ENCODE measurements around the genes FAM107B, HSPA14 and VIM.

DNA sequence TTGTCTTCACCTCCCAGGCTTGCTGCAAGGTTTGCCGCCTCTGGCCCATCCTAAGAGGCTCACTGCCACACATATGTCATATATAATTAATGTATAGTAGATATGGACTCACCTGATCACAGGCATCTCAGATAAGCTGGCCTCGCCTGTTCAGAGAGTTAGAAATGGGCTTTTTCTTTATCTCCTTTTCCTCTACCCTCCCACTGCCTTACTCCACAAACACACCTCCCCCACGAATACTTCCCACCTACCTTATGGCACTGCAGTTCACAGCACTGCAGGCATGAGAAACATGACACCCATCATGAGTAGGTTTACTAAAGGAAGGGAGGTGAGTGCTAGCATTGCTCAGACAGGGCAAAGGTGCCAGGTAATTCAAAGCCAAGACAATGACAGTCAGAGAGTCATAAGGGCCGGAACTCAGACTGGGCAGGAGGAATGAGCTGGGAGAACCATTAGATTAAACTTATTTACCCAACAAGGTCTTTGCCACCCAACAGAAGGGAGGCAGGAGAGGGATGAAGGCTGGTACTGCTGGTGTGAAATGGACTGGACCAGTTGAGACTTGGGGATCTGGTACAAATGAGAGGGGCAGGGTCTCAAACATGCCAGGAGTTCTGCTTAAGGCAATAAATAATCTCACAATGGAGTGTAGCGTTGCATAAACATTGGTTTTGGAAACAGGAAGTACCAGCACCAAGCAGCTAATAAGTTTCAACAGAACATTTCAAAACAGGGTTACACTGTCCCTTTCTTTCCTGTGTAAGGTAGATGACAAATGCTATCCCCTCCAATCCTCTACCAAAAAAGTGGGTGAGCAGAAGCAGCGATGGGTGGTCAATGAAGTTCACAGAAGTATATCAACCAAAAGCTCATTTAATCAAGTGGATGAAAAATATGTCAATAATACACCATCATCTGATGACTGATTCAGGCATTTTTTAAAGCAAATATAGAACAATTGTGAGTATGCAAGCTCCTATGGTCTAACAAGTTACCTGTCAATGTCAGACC lies 220.4 kb downstream of the FAM107B start:
- PRO-cap, 2 experiments = no peak in any of the 2 experiments

DNA sequence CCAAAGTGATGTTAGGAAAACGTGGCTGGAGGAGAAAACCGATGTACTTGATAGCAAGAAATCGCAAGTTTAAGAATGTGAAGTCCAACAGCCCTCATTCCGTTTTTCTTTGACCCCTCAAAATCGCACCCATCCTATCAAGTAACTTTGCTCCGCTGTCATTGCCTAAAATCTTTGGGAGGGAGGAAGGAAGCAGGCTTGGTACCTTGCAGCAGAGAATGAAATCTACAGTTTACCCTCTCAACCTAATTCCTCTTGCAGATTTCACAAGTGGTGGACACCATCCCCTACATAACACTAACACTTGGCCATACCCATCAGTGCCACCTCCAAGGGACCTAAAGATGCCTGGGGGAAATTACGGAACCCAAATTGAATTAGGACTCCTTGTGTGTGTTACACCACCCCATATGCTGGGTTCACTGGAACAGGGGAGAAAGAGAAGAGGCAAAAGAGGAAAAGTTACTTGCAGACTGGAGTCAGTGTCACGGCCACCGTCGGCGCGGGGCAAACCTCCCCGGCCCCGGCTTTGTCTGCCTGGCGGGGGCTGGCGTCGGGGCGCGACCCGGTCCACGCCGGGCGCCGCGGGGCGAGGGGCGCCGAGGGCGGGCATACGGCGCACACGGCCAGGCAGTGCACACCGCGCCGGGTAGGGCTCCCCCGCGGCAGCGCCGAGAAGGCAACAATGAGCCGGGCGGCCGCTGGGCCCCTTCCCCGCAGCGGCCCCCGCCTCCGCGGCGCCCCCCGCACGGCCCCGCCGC lies 171.3 kb downstream of the FAM107B start:
- PRO-cap, 2 experiments = no peak in any of the 2 experiments

- PRO-cap, 2 experiments = no peak in any of the 2 experiments
Measured at GRCh38 chr10:14742830-14743237, 31.9 kb downstream of the FAM107B start.

GRCh38 chr10:14774711-14775085 lies at the start of gene FAM107B:
FAM107B (minus strand) TSS chr10:14774897.
- PRO-cap, 2 experiments = no peak in any of the 2 experiments

DNA sequence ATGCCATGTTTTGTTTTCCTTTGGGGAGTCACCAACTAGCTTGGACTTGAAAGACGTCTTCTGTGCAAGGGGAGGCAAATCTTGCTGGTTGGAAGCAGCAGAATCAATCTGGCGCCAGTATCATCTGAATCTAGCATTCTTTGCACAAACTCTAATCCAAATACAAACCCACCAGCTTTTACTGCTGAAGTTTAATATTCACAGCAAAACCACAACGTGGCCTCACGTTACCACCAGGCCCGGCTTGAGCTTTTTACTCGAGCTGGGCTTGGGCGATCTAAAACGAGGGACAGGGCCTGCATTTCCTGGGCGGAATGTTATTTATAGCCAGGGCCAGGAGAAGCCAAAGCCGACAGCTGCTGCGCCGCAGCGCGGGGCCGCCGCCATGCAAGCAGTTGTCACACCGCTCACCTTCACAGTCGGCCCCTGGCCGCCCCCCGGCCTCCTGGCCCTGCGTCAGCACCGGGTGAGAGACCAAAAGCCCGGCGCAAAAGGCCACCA lies 366 bp downstream of the CDNF start:
- PRO-cap, 2 experiments = peak in 1 of 2 experiments; most common minus-strand start position 400 of the sequence (in 1)

DNA sequence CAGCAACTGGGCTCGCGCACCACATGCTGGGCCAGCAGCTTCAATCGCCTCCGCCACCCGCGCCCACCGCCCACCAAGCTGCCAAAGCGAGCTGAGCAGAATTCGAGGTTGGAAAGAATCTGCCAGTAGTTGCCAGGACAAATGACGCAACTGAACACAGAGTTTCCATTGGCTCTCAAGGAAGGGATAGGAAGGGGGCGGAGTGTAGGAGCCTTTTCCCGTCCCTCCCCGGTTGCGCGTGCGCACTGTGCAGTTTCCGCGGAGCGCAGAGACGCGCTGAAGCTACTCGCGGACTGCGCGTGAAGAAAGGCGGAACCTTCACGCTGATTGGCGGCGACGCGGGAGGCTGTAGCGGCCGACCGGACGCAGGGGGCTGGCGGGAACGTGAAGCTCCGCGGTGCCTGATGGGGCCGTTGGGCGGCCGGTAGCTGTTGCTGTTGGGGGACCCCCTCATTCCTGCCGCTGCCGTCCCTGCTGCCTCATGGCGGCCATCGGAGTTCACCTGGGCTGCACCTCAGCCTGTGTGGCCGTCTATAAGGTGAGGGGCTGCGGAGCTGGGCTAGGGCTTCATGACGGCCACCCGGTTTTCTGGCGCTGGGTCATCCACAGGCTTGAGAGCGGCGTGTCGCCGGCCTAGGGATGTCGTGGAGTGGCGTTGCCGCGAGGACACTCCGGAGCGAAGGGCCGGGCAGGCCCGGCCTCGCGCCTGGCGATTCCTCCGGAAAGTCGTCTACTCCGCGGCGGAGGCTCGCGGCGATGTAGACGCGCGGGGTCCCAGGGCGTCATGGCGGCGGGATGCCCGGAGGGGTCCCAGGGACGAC lies at the start of gene HSPA14:
Gene HSPA14 (plus strand): TSS at position 385 of the 821 bp plus-strand sequence.
- PRO-cap, 2 experiments = peak in 2 of 2 experiments; most common plus-strand start position 395 of the sequence (in 1); most common minus-strand start position 80 of the sequence (in 2)

GRCh38 chr10:14878950-14879930 lies 574 bp downstream of the SUV39H2 start:
- PRO-cap, 2 experiments = peak in 1 of 2 experiments; most common minus-strand start chr10:14879502 (in 1)

DNA sequence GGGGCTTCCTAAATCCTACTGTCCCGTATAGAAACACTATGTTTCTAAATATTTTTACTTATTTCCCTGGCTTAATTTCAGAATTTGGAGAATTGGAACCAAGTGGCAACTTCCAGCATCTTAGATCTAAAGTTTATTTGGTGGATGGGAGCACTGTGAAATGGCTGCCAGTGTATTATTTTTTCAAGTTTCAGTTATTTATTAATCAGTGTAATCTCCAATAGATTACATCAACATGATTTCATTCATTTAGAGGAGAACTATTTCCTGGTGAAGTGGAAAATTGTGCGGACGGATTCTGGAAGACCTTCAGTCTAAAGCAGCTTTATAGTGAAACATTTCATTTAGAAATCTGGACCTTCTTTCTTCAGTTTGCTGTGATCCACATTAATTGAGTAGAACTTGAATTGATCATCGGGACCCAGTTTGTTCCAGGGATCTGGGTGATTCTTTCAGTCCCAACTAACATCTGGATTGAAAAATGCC lies 2.2 kb upstream of the NMT2 start:
- PRO-cap, 2 experiments = peak in 1 of 2 experiments; most common plus-strand start position 264 of the sequence (in 1)

DNA sequence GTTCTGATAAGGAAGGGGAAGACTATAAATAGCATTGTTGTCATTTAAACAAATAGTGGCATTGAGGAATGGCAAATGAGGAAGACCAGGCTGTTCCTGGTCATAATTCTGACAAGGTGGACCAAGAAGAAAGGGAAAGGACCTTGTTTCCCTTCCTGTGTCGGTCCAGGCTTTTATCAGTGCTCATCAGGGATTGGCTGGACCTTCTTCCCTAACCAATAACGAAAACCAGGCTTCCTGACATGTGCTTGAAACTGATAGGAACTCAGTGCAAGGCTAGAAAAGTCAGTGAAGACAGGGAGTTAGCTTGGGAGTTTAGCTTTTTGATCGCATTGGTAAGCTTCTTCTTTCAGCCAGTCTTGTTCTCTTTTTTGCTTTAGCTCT lies 116.1 kb downstream of the ITGA8 start:
- PRO-cap, 2 experiments = no peak in any of the 2 experiments

GRCh38 chr10:15809396-15809726 lies 50.9 kb downstream of the MINDY3 start:
- PRO-cap, 2 experiments = no peak in any of the 2 experiments

DNA sequence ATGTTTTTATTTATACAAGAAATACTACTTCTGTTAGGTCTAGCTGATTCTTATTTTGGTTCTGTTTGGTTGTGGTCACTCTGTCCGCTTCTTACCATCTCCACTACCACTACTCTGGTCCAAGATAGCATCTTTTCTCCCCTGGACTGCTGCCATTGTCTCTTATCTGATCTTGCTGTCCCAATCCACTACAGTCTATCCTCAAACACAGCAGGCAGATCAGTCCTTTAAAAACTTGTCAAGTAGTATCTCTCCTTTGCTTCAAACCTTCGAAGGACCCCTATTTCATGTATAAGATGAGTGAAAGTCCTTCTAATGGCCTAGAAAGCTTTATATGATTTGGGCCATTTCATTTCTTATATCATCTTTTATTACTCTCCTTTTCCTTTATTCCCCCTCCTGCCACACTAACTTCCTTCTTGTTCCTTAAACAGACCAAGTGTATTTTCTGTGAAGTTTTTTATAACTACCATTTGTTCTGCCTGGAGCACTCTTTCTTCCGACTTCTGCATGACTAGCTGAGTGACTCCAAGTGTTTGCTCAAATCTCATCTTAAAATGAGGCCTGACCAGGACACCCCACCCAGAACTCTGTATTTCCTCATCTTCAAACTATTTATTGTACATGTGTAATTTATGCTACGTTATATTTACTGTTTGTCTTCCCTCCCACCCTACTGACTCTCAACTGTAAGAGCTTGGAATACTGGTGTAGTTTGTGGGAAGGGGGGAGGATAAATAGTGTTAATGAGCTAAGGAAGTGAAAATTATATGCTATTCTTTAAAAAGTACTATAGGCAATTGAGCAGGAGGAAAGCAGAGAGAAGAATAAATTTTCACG lies 3.3 kb downstream of the MINDY3 start:
- PRO-cap, 2 experiments = no peak in any of the 2 experiments

GRCh38 chr10:15896487-15896868 lies 36.2 kb upstream of the MINDY3 start:
- PRO-cap, 2 experiments = no peak in any of the 2 experiments

DNA sequence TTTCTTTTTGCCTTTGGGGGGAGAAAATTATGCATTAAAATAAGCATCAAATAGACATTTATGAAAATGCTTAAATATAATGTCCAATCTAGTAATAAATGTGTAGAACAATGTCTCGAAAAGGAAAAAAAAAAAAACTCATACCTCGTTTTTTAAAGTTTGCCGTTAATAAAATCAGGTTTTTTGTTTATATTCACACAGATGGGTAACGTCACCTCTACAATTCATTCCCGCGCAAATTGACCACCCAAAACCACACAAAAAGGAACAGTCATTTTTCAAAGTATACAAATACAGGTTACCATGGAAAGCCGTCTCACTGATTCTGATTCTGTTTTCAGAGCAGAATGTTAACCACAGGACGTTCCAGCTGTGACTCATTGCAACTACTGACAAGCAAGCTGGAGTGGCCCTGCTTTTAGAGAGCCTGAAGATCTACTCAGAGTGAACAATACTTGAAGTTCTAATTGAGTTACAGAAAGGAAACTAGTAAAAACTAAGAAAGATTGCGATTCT lies 106.3 kb downstream of the CUBN start:
- PRO-cap, 2 experiments = peak in 2 of 2 experiments; most common plus-strand start position 421 of the sequence (in 2); most common minus-strand start position 391 of the sequence (in 2)

DNA sequence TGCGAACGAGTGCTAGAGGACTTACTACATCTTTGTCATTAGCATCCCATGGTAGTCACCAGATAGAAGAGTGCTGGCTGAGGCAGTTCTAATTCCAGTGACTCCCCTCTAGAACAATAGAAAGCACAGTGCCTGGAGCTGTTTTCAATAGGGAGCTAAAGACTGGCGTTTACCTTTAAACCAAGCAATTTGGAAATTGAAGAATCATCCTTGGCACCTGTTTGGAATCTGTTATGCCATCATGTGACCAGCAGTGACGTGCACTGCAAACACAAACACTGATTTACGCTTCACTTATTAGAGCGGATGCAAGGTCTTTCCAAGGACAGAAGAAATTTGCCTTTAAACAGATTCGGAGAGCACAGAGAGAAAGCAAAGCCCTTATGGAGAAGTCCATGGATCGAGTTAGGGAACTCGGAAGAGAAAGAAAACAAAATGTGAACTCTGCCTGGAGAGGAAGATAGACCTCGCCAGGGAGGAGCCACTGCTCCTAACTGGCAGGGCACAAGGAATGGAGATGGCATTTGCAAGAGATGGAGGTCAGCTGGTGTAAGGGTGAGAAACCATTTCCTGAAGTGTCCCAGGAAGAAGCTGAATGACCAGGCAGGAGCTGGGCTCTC lies 97.9 kb downstream of the CUBN start:
- PRO-cap, 2 experiments = no peak in any of the 2 experiments

GRCh38 chr10:17227922-17228285 lies at the start of gene VIM:
VIM (plus strand) TSS chr10:17228241.
- PRO-cap, 2 experiments = peak in 2 of 2 experiments; most common plus-strand start chr10:17228230 (in 2); most common minus-strand start chr10:17228109 (in 2)

DNA sequence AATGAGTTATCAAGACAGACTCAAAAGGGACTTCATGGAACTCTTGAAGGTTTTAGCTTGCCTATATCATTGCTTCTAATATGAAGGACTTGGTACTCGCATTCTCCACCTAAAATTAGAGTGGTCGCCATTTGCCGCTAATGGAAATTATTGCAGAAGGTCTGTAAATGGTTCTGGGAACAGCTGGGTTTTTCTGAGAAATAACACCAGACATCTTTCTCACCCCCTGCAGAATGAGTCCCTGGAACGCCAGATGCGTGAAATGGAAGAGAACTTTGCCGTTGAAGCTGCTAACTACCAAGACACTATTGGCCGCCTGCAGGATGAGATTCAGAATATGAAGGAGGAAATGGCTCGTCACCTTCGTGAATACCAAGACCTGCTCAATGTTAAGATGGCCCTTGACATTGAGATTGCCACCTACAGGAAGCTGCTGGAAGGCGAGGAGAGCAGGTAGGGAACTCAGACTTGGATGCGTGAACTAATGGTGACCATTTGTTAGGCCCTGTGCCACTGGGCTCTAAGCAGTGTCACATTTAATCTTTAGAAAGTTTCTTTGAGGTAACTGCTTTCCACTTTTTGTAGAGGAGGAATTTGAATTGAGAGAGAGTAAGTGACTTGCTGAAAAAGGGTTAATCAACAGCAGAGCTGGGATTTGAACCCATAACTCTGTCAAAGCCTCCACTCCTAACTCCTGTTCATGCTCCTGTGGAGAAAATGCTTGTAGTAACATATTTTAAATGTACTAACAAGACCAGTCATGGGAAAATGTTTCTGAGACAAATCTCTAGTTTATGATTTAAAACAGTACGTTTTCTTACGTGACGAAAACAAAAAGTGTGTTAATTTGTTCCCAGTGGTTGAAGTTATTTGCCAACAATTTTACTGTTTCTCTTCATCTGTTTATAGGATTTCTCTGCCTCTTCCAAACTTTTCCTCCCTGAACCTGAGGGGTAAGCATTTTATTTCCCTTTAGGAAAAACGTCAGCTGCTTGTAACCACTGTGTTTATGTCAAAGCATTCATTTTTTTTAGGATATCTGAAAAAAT lies 7.2 kb downstream of the VIM start:
- PRO-cap, 2 experiments = no peak in any of the 2 experiments

GRCh38 chr10:17239959-17240526 lies 12.0 kb downstream of the VIM start:
- PRO-cap, 2 experiments = no peak in any of the 2 experiments

DNA sequence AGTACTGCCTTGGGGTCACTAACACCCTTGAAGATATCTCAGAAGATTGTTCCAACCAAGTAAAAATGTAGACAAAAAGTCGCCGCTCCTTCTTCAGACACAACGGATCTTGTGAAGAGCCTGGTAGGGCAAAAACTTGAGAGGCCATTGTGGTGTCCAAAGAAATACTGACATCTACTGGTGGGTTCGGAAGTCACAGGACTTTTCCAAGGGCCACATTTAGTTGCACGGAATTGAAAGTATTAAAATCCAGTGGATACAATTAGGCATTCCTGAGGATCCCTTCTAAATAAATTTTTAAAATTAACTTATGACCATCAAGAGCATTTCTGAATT lies 29.6 kb downstream of the VIM start:
- PRO-cap, 2 experiments = no peak in any of the 2 experiments

DNA sequence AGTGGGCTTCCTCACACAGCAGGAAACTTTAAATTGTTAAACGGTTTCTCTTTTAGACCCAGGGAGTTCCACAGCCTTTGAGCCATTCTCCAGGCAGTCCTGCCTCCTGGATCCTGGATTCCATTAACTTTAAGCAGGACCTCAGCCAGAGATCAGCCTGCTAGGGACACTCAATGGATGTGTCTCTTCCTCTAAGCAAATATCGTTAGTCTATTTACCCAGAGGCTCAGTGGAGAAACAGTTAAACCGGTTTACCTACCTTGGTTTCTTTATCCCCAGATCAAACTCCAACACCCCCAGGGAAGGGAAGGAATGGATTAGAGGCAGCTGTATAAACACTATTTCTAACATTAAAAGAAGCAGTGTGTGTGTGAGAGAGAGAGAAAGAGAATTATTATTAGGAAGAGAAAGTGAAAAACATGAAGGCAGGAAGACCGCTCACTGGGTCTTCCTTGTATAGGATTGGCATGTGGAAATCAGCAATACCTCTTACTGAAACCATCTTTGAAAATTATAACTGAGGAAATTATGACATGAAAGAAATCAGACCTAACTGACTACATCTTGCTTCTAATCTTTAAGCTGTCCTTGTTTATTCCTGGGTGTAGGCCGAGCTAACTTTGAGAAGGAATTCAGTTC lies 66.1 kb downstream of the ST8SIA6 start:
- PRO-cap, 2 experiments = no peak in any of the 2 experiments

- PRO-cap, 2 experiments = no peak in any of the 2 experiments
Measured at GRCh38 chr10:17586845-17587259, 30.3 kb downstream of the HACD1 start.